ENCODE measurements around a stretch of chr2.

- RRBS, 2 experiments = no CpG with 5 or more reads among the region's 14 CpGs
These were observed 820 bp downstream of the TSN start for GRCh38 chr2:121756155-121756787.

DNA sequence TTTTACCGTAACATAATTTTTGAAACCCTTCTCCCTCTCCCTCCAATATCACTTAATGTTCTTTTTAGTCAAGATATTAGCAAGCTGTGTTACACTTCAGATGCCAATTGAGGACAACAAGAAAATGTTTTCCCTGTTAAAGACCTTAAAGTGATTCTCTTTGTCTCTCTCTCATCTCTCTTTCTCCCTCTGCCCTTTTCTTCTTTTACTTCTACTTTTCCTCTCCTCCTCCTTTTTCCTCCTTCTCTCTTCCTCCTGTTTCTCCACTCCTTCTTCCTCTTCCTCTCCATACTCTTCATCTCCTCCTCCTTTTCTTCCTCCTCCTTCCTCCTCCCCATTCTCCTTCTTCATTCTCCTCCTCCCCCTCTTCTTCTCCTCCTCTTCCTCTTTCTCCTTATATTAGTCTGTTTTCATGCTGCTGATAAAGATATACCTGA lies 634.4 kb upstream of the CNTNAP5 start:
- RRBS, 2 experiments = no CpG with 5 or more reads among the region's 1 CpG

- RRBS, 2 experiments = no CpG with 5 or more reads among the region's 2 CpGs
These were observed 4.0 kb upstream of the CNTNAP5 start for GRCh38 chr2:124021103-124021515.

DNA sequence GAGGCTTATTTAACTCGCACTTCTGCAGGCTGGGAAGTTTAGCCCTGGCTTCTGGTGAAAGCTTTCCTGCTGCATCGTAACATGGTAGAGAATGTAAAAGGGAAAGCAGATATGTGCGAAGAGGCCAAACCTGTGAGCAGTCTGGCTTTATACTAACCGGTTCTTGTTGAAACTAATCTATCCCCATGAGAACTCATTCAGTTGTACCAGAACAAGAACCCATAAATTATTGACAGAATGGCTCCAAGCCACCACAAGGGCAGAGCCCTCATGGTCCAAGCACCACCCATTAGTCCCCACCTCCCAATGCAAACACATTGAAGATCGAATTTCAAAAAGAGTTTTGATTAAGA lies 318.7 kb downstream of the CNTNAP5 start:
- RRBS, 2 experiments = no CpG with 5 or more reads among the region's 5 CpGs

DNA sequence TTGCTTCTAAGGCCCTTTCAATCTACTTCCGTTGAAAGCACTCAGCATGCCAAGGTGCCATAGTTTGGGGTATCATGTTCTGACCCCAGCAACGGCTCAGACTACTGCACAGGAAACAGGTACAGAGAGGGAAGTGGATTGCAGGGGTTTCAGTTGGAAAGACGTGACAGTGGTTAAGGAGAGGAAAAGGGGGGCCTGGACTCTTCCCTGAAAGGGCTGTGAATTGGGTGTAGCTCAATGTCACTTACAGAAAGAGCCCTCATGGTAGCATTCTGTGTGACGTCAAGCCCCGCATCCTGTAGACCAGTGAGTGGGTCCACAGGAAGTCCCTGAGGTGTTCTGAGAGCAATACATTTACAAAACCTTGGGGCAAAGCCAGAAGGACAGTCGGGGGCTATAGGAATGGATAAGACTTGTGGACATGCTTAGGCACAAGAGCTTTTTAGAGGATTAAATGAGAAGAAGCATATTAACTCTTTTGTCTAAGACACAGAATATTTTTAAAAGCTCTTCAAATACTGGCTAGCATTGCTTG lies 121.4 kb upstream of the GYPC start:
- RRBS, 2 experiments = no CpG with 5 or more reads among the region's 6 CpGs

GRCh38 chr2:126971703-126971975 lies 72.9 kb downstream of the TEX51 start:
- RRBS, 2 experiments = no CpG with 5 or more reads among the region's 9 CpGs

DNA sequence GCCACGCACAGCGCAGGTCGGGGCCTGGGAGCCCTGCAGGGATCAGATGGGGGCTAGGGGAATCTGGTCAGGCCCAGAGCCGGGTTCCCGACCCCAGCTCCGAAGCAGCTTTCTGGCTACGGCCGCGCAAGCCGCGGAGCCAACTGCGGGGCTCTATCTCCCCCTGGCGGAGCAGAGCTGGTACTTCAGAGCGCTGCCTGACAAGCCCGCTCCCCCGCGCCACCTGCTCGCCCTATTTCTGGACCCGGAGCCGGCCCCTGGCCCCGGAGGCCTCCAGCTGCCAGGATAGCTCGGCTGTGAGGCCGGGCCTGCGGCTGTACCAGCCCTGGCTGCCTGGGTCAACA lies 73.3 kb downstream of the TEX51 start:
- RRBS, 2 experiments = under 1 to 16% methylated on average over 2 to 4 of the region's 24 CpGs

DNA sequence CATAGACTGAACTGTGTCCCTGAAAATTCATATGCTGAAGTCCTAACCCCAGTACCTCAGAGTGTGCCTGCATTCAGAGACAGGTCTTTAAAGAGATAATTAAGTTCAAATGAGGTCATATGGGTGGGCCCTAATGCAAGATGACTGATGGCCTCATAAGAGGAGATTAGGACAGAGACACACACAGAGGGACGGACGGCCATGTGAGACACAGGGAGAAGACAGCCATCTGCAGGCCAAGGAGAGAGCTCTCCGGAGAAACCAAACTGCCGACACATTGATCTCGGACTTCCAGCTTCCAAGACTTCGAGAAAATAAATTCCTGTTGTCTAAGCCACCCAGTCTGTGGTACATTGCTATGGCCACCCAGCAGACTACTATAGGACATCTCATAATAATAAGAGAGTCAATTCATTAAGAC lies 103.5 kb downstream of the BIN1 start:
- RRBS, 2 experiments = no CpG with 5 or more reads among the region's 6 CpGs

- RRBS, 2 experiments = 74 to 83% methylated on average over 11 of the region's 20 CpGs
These were observed 54.7 kb downstream of the BIN1 start for GRCh38 chr2:127052165-127052733.

DNA sequence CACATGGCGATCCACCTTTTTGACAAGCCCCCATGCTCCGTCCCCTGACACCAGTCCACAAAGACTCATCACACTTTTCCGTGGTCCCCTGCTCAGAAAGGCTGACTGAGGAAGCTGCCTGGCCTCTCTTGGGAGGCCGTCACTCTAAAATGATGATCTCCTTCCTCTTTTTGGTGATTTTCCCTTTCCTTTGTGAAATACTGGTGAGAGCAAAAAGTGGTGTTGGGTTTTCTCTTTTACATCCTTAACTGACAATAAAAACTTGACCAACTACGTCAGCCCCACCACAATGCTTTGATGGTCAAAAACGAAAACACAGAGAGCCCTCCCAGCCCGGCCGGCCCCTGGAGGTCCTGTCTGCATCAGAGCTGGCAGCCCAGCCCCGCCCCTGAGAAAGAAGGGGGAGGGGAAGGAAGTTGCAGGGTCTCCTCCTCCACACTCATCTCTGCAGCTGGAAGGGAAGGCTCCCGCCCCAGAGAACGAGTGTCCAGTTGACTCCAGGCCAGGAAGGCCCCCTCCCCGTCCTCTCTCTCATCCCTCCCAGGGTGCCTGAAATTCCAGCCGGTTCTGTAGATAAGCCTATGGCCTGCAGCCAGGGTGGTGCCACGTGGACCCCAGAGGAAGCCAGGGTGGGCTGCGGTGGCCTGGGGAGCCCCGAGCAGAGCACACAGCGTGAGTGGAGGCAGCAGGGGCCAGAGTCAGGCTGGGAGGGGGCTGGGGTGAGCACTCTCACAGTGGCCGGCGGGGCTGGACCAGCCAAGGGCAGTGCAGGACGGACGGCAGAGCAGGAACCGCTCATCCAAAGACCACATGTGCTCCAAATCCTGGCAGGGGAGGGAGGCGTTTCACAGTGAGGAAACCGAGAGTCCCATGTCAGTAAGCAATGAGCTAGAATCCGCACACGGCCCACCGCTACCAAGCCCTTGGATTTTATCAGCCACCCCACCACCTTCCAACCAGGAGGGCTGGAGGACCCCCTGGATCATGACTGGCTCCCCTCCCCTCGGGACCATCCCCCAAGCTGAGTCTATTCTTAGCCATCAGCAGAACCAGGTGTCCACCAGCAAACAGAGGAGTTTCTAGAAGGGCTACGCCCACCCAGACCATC lies 19.7 kb downstream of the BIN1 start:
- RRBS, 2 experiments = no CpG with 5 or more reads among the region's 29 CpGs

DNA sequence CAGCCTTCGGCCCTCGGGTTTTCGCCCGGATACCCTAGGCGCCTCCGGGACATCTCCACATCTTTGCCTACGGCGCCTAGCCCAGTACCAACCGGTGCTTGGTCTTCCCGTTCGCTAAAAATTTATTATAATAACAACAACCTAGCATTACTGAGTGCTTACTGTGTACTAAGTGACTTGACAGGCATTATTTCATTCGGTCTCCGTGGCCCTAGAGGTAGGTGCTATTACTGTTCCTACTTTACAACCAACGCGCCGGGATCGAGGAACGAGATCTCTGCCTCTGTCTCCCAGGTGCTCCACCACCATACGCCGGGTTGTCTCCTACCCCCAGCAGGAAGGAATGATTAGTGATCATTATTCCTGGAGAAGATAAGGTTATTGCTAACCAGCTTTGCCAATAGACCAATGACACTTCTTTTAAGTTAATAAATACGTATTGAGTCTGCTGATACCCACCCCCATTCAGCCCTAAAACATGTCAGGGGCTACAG lies 692 bp upstream of the BIN1 start:
- RRBS, 2 experiments = 2 to 10% methylated on average over 13 of the region's 21 CpGs

- RRBS, 2 experiments = 81 to 90% methylated on average over 3 to 4 of the region's 8 CpGs
These were observed 40.1 kb upstream of the BIN1 start for GRCh38 chr2:127147058-127147463.

GRCh38 chr2:127176191-127177296 lies 43.6 kb downstream of the CYP27C1 start:
- RRBS, 2 experiments = 50 to 57% methylated on average over 4 of the region's 32 CpGs

GRCh38 chr2:127179713-127180224 lies 40.3 kb downstream of the CYP27C1 start:
- RRBS, 2 experiments = no CpG with 5 or more reads among the region's 3 CpGs

- RRBS, 2 experiments = no CpG with 5 or more reads among the region's 10 CpGs
These were observed 14.6 kb downstream of the CYP27C1 start for GRCh38 chr2:127205524-127205788.

DNA sequence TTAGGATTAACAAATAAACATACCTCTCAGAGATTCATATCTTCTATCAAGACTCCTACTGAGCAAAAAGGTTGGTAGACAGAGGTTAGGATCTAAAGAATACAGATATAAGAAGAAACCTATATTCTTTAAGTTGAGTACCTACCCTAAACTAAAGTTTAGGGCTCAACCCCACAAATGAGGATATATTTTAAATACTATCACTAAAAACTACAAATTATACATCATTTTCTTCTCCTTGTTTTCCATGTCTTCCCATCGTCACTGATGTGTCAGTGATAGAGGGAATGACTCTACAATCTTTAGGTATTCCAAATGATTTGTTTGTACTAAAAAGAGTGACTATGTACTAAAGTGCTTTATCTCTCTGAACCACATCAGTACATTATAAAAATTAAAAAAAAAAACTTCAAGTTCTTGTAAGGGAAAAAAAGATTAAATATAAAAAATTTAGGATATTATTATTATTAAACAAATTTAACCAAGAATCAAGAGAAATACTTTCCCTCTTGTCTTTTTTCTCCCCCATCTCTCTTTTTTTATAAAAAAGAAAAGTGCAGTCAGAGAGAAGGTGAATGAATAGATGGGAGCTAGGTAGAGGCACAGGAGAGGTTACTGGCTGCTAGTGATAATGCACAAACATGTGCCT lies 13.1 kb upstream of the ERCC3 start:
- RRBS, 2 experiments = no CpG with 5 or more reads among the region's 1 CpG

DNA sequence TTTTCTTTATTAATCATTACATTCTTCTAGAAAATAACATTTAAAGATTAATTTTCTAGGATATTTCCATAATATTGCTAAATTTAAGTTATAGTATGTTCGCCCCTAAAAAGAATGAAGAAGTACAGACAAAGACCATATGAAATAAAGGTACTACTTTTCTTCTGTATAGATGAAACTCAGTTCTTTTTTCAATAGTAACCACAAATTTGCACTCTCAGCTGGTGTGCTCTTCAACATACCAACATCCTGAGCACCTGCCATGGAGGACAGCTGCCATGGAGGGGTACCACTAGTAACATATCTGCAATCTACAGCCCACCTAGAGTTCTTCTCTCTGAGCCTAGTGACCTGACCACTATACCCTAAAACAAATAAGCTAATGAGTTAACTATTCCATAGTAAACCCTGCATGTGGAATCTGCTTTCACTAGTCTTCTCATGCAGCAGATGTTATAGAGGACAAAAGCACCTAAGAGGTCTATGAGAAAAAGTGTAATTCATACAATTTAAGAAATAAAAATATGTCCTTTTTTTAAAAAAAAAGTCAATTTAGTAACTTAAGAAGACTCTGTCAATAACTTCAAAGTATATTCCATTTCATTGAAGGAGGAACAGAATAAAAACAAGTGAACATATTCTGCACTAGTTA lies 36.9 kb upstream of the ERCC3 start:
- RRBS, 2 experiments = no CpG with 5 or more reads among the region's 1 CpG

DNA sequence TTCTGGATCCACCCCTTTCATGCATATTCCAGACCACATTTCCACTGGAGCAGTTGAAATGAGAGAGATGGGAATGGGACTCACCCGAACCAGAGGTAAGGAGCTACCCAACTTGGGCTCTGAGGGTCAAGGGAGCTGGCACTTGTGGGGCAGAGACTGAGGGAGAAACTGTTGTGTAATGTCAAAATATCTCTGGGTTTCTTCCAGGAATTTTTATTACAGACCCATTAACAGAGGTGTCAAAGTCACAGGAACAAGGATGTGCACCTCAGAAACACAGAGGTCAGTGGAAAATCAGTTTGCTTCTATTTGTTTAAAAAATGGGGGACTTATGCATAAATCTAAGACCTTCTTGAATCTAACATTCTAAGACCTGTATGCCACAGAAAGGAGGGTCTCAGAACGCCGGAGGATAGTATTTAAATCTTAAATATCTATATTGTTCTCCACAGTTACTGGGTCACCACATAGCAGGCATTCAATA lies 1.2 kb upstream of the MAP3K2 start:
- RRBS, 2 experiments = no CpG with 5 or more reads among the region's 3 CpGs

GRCh38 chr2:127411860-127412682 lies 6.2 kb upstream of the PROC start:
- RRBS, 2 experiments = no CpG with 5 or more reads among the region's 11 CpGs

- RRBS, 2 experiments = no CpG with 5 or more reads among the region's 12 CpGs
These were observed 1.2 kb downstream of the PROC start for GRCh38 chr2:127419275-127419888.

Data from Panc1 (cell line).